ENCODE measurements around the gene AP3S2.

DNA sequence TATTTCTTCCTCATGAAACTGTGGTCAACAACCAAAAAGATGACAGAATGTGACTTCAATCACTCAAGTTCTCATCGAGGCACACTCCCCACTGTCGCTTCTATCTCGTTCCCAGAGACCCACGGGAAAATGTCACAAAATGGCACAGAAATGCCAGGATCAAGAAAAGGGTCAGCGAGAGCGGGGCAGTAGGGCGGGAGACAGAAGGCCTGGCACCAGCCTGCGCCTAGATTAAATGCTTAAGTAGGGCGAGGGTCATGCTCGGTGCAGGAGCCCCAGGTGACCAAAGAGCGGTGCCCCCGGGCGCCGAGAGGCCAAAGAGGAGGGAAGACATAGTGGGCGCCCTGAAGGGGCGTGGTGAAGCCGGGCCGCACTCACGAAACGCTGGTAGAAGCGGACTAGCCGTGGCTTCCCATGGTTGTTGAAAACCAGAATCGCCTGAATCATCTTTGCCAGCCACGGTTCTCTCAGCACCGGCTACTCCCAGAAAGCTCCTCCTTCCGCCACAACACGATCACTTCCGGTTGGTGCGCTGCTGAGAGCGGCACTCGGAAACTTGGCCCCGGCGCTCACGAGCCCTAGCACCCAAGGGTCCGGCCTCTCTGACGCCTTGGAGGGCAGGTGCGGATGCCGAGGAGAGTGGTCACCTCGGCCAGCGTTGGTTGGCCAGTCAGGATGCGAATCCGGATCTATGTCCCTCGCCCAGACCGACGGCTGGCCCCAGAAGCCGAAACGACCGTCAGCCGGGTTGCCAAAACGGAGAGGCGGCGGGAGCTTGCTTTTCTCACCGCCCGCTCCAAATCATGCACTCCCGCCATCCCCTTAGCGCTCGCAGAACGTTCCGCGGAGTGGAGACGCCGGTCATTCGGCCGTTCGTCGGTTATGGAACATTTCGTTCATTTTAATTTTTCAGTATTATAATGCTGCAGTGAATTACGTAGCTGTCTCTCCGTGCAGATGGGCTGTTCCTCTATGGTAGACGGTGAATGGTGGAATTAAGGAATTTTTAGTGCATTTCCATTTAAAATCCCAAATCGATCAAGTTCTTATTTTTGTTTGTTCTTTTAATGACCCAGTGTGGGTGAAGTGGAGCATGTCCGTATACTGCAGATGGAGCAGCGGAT lies at the start of gene AP3S2:
Gene AP3S2 (minus strand): TSS at position 492 of the 1,124 bp plus-strand sequence.
- PRO-cap = no peak
- RAMPAGE, long total RNA = no peak

- PRO-cap = no peak
- RAMPAGE, long total RNA = no peak
Measured at GRCh38 chr15:89903621-89903988, 9.1 kb downstream of the ARPIN start.

DNA sequence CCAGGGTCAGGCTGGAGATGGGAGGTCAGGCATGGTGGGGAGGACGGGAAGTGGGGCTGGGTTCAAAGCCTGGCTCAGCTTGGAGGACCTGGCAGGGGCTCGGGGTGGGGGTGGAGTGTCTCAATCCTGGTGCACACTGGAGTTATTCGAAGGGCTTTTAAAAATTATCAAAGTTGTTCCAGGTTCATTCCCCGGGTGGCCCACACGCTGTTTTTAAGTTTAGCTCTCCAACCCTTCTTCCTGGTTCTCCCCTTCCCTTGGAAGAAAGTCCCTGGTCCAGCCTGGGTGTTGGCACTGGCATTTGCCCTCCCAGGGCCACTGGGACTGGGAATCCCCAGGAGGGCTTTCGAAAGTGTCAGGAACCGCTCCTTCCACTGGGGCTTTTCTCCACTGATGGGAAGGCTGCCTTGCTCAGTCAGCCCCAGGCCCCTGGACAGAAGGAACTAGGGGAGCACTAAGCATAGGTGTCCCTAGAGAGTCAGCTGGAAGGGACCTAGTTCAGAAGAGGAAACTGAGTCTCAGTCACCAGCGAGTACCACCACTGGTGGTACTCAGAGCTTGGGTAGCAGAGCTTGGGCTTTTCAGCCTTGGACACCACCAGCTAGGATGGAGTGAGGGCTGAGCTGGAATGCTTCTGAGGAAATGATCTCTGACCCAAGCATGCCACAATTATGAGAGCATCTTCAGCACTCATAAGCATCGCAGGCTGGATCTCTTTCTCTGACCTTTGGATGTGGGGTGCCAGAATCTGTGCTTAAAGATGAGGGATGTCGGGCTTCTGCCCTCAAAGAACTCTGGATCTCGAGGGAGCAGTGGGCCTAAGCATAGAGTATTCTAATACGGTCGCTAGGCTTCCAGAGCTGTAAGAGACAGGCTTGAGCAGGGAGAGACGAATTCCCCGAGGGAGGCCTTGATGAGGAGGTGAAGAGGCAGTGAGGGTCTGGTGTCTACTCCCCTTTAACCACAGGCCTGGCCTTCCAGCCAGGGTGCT lies 36.2 kb downstream of the ZNF710 start:
- PRO-cap = no peak
- RAMPAGE, long total RNA = no peak

GRCh38 chr15:90038452-90039047 lies 37.4 kb downstream of the ZNF710 start:
- PRO-cap = no peak
- RAMPAGE, long total RNA = no peak

GRCh38 chr15:90093989-90094324 lies 8.3 kb downstream of the IDH2 start:
- PRO-cap = no peak
- RAMPAGE, long total RNA = no peak

DNA sequence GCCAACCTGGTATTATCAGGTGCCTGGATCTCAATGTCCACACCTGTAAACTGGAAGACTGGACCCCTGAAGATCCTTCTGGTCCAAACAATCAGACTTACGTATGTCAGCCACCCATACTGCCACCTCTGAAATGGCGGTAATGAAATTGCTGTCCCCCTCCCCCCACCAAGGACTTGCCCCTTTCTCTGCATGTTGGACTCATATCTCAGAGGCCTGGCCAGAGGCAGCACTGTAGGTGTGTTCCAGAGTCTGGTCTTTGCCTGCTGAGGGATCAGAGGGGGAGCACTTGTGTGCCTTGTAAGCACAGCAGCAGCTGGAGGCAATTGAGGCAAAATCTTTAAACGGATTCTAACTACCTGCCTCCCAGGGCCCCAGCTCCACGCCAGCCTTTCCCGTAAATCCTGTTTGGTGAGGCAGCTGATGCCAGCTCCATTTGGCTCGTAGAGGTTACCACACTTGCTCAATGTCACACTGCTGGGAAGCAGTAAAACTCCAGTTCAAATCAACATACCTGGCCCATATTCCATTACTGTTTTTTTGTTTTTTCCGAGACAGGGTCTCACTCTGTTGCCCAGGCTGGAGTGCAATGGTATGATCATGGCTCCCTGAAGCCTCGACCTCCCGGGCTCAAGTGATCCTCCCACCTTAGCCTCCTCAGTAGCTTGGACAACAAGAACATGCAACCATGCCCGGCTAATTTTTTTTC lies 2.3 kb upstream of the IDH2 start:
- PRO-cap = no peak
- RAMPAGE, long total RNA = no peak

DNA sequence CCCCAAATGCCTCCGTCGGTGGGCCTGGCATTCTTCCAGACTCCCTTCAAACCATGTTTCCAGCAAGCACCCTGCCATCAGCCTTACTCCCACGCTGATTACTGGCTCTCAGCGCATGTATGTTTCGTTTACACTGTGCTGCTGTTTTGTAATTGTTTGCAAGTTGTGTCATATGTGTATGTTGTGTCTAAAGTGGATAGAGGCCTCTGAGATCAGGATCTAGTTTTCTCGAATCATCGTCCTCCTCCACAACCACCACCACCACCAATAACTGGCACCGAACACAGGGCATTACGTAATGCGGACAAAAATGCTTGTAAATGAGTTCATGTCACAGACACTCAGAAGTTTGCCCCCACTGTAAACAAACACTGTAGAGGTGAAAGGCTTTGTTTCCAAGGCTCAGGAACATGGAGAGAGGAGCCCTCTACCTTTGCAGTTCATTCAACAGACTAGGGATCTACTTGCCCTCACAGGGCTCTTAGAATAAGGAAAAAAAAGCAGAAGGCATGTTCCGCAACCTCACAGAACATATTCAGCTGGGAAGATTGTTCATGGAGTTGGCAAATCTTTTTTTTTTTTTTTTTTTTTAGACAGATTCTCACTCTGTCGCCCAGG lies 46.1 kb upstream of the SEMA4B start:
- PRO-cap = no peak
- RAMPAGE, long total RNA = no peak

DNA sequence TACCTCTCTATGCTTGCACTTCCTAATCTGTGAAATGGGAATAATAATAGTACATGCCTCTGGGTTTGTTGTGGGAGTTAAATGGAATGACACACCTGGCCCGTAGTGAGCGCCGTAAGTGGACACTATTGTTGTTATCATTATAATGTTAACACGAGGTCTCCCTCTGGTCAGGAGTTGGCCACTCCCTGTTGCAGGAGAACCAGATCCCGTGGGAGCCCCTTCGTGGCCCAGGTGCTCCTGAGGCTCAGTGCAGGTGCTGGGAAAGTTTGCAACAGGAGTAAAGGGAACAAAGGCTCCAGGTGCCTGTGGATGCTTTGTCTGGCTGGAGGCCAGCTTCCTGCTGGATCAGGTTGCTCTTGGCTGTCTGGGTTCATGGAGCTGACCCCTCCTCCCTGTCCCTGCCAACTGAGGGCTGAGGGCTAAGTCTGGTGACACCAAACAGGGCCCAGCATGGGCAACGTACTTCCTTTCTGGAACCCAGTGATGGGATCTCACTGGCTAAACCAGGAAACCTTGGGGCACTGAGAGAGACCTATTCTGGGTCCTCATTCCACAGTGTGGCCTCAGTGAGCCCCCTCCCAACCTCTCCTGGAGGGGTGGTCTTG lies 40.0 kb upstream of the SEMA4B start:
- PRO-cap = no peak
- RAMPAGE, long total RNA = no peak

GRCh38 chr15:90217060-90217467 lies 15.9 kb downstream of the SEMA4B start:
- PRO-cap = no peak
- RAMPAGE, long total RNA = no peak

DNA sequence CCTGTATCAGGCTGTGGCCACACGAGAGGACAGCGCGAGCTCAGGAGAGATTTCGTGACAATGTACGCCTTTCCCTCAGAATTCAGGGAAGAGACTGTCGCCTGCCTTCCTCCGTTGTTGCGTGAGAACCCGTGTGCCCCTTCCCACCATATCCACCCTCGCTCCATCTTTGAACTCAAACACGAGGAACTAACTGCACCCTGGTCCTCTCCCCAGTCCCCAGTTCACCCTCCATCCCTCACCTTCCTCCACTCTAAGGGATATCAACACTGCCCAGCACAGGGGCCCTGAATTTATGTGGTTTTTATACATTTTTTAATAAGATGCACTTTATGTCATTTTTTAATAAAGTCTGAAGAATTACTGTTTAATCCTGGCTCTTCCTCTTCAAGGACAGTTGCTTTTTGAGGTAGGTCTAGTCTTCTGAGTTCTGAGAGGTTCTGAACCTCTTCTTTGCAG lies 4.4 kb downstream of the CIB1 start:
- PRO-cap = no peak
- RAMPAGE, long total RNA = no peak

- PRO-cap = no peak
- RAMPAGE, long total RNA = no peak
Measured at GRCh38 chr15:90241266-90242071, 7.5 kb downstream of the GDPGP1 start.

GRCh38 chr15:90402092-90402708 lies 14.2 kb downstream of the IQGAP1 start:
- PRO-cap = no peak
- RAMPAGE, long total RNA = no peak

DNA sequence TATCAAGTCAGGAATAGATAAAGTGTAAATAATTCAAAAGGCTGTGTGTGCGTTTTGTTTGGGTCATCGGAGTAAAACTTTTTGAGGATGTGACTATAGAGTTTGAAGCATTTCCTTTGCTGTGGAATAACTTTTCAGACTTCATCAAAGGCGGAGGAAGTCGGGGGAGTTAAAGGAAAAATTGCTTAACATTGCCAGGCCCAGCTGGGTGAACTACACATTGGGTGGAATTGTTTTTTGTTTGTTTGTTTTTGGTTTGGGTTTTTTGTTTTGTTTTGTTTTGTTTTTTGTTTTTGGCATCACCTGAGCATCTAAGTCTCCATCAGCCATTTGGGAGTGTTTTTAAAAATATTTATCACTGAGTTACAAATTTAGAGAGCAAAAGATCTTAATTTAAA lies 70.3 kb upstream of the CRTC3 start:
- PRO-cap = no peak
- RAMPAGE, long total RNA = no peak

DNA sequence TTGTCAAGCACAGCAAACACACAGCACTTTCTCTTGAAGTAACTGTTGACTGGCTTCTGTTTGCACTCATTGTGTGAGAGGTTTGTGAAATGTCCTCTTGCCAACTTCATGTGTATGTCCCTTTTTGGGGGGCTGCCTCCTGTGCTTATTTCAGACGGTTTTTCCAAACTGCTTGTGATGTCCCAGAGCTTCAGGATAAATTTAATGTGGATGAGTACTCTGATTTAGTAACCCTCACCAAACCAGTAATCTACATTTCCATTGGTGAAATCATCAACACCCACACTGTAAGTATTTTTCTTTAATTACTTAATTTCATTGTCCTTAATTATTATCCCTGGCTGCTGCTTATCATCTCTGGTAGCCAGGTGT lies 45.7 kb upstream of the CRTC3 start:
- PRO-cap = no peak
- RAMPAGE, long total RNA = no peak

DNA sequence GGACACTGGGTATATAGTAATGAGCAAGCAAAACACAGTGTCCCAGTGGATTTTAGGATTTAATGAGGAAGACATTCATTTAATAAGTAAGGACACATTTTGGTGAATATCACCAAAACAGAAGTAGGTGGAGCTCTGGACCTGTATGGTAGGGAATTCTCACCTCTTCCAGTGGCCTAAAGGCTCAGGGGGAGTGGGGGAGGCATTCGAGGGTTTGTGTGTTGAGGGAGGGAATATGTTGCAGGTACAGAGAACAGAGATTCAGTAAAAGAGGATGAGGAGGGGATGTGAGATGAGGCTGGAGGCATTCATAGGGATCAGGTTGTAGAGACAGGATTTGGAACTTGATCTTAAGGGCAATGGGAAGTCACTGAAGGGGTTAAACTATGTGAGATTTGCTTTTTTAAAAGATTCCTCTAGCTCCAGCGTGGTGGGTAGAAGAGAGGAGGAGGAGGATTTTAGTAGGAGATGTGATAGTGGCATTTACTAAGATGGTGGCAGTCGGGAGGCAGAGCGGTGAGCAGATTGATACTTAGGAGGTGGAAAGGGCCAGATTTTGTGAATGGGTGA lies 4.0 kb downstream of the CRTC3 start:
- PRO-cap = no peak
- RAMPAGE, long total RNA = no peak

DNA sequence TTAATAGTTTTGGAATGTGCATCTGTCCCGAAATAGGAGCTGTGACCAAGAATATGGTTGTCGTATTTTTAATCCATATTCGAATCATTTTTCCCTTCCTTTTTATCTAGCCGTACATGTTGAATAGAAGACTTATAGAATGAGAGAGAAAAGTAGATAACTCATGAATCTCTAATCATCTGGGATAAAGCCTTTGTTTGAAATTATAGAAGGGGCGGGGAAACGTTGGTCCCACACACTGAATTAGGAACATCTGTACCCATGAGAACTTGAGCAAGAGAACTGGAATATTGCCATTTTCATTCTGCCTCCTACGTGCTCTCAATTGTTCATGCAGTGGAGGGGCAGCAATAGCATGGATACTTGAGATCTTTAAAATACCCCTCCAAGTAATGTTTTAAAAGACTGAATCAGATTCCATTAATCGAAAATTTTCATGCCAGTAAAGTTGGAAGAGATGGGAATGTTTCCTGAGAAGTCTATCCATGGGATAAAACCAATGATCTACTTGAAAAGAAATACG lies 23.7 kb downstream of the CRTC3 start:
- PRO-cap = no peak
- RAMPAGE, long total RNA = no peak

DNA sequence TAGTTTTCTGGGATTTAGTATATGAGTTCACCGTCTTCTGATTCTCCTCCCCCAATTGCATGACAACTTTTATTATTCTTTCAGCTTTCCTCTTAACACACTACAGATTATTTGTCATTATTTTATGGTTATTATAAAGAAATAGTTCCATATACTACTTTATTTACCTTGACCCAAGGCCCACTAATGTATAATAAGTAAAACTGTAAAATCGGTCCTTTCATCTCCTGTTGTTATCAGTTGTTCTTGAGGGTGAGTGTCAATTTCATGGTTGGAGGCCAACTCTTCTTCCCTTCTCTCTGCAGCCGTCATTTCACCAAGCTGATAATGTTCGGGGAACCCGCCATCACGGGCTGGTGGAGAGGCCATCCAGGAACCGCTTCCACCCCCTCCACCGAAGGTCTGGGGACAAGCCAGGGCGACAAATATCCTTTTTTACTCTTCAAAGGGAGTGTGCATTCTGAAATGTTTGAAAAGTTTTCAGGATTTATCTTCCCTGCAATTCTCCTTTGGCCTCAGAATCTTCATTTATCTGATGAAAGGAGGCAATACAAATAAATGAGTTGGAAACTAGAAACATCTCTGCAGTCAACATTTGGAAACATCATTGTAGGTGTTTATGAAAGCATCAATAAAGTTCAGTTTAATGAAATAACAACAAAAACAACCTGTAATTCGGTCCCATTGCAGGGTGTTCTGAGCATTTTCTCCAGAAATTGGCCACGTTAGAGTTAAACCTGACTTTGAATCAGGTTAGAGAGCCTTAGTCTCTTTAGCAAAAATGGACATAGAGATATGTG lies 63.8 kb downstream of the CRTC3 start:
- PRO-cap = no peak
- RAMPAGE, long total RNA = no peak

DNA sequence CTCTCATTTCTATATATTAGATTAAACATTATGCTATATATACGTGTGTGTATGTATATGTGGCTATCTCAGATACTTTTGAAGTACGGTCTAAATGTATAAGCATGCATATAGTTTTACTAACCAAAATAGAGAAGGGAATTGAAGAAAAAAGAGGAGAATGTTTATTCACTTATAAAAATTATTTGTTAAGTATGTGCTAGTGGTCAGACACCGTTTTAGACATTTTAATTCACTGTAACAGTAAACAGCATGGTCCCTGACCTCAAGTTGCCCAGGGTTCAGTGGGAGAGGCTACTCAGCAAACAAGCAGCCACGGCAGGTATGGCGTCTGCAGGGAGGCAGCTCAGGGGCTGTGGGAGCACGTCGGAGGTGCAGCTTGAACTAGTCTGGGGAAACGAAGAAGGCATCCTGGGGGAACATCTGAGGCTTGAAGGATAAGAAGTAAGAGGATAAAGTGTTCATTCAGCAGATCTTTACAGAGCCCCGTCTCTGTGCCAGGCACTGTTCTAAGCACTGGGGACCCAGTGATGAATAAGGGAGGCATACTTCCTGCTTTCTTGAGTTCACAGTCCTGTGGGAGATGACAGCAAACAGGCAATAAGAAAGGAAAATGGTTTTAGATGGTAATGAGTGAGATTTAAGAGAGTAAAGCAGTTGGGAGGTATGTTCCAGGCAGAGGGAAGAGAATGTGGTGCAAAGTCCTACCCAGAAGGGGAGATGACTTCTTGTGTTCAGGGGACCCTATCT lies 66.1 kb downstream of the CRTC3 start:
- PRO-cap = no peak
- RAMPAGE, long total RNA = no peak

DNA sequence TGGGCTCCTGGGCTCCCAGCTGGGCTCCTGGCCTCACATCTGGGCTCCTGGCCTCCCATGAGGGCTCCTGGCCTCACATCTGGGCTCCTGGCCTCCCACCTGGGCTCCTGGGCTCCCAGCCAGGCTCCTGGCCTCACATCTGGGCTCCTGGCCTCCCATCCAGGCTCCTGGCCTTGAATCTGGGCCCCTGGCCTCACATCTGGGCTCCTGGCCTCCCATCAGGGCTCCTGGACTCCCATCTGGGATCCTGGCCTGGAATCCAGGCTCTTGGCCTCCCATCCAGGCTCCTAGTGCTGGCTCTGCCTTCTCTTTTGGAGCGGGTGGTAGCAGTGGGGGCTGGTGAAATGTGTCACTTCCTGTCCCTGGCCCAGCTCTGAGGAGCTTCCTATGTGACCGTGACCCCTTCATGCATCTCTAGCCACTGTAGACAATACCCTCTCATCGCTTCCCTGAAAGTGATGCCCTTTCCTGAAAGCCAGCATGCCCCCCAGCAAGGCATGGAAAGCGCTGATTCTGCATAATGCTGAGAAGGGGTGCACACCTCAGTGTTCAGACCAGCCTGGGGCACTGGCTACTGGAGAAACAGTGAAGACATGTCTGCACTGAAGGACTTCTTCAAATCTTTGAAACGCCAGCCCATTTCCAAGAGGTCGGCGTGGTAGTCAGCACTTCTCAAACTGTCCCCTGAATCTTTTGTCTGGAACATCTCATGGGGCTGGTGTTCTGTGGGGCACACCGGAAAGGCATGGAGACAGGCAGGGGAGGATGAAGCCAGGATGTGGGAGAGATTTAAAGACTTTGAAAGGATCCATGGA lies 62.4 kb upstream of the BLM start:
- PRO-cap = no peak
- RAMPAGE, long total RNA = no peak

DNA sequence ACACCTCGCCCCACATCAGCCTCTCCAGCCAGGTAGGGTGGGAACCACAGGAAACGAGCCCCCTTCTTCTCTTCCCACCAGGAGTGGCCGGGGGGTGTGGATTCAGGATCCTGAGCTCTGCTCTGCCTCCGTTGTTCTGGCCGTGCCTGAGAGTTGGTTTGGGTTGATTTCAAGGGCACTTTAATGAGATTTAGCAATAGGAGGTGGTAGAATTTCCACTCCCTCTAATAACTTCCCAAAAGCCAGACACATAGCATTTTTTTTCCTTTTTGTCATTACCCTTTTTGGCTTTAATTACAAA lies 56.2 kb upstream of the BLM start:
- PRO-cap = no peak
- RAMPAGE, long total RNA = no peak